GM23338 (cell line): ENCODE data around the genes ZNF532 and PMAIP1.

- PRO-cap, result no peak
- RAMPAGE, long total RNA, result no peak
These were observed 153.2 kb downstream of the NEDD4L start for GRCh38 chr18:58196748-58198019.

DNA sequence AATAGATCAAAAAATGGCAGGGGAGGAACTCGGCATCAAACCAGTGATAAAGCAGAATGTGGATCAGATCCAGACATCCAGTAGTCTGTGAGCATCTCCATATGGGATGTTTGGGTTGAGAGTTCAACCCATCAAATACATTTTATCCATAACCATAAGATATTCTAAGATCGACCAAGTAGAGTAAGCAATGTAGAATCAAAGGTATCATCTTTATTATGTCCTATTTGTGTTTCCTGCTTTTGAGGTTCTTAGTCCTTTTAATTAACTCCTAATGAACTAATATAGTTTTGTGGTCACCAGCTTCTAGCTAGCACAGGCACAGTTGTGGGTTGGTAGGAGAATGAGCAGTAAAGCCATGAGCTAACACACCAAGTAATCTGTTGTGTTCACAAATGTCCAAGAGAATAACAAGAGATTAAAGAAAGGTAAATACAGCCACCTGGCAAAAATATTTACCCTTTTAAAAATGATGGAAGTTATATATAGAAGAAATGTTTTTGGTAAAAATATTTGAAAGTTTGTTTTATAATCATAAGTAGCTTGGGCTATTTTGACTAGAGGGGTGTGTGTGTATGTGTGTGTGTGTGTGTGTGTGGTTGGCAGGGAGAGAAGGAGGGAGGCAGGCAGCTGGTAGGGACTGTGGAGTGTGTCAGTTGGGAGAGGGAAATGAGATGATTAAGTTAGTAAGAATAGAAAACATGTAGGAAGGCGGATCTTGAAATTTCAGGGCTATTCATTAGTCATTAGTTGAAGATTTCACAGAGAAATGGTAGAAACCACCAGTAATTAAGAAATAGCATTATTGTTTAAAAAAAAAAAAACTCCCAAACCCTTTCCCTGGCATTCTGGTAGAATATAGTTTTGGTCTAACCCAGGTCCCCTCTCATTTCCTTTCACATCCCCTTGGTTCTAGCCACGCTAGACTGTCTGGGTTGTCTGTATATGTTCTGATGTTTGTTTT, 161.2 kb downstream of the NEDD4L start:
- PRO-cap, result no peak
- RAMPAGE, long total RNA, result no peak

DNA sequence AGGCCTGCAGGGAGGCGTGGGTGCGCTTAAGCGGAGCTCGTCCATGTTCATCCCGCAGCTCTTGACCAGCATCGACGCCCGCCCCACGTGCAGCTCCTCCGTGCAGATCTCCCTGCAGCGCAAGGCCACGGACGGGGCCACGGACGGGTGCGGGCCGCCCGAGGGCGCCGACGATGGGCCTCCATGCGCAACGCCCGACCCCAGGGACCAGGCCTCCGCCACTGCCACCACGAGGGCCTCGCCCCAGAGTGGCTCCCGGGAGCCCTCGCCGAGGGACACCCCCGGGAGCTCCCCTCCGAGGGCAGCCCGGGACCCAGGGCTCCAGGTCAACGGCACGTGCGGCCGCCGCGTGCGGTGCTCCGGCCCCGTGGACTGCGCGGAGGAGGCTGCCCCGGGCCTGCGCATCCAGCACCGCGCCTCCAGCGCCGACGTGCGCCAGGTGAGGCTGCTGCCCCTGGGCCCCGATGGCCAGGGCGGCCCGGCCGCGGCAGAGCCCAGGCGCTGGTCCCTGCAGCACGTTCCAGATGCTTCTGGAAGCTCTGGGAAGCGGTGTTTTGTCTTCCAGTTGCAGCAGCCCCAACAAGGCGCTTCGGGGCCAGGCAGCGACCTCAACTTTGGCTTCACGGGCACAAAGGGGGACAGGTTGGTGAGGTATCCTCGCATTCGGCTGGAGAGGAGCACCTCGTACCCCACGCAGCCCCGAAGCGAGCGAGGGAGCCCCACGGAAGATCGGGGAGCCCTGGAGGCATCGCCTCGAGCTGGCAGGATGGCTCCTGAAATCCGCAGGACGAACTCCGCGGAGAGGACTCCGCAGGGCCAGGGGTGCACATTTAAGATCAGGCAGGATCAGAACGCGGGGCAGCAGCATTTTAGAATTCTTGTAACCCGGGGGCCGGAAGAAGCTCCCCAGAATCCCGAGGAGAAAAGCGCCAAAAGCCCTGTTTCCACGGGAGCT, 212.1 kb downstream of the NEDD4L start:
- PRO-cap, result no peak
- RAMPAGE, long total RNA, result no peak

DNA sequence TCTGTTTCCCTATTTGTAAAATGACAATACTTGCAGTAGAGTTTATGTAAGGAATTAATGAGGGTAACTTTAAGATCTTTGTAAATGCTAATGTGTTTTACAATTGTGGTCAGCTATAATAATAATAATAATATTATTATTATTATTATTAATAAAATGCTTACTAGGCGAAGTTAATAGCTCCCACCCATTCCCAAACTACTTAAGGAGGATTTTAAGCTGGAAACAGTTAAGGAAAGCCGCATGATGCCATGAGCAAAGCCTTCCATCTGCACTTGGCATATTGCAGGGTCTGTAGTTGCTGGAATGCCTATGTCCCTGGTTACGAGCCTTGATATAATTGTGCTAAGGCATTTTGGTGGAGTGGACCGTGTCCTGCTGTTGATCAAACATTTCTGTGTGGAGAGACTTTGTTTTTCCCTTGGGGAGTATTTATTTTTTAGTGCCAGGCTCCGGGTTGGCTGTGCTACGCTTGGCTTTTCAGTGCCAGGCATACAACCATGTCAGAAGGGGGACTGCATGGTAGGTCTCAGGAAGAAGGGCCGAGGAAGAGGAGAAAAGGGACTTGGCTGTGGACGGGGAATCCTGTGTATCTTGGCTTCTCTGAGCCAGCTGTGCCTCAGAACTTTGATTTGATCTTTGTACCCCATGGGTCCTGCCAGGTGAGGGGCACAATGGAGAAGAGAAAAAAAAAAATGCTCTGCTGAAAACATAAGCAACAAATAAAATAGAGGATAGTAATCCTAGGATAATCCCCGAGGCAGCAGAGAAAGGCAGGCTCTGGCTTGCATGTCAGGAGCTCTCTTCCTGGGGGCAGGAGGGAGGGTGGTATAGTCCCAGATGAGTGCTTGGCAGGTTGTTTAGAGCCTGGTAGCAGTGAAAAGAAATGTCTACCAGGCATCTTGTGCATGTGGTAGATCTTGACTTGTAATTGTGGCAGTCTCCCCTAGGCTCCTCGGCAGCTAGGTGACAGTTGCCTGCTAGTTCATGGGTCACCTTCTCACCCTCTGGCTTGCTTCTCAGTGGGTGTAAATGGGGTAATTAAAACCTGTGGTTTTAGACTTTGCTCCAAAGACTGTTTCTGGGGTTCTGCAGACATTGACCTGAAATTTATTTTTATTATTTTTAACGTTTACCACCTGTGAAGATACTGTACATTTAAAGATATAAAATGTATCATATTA, 232.9 kb downstream of the NEDD4L start:
- PRO-cap, result no peak
- RAMPAGE, long total RNA, result no peak

DNA sequence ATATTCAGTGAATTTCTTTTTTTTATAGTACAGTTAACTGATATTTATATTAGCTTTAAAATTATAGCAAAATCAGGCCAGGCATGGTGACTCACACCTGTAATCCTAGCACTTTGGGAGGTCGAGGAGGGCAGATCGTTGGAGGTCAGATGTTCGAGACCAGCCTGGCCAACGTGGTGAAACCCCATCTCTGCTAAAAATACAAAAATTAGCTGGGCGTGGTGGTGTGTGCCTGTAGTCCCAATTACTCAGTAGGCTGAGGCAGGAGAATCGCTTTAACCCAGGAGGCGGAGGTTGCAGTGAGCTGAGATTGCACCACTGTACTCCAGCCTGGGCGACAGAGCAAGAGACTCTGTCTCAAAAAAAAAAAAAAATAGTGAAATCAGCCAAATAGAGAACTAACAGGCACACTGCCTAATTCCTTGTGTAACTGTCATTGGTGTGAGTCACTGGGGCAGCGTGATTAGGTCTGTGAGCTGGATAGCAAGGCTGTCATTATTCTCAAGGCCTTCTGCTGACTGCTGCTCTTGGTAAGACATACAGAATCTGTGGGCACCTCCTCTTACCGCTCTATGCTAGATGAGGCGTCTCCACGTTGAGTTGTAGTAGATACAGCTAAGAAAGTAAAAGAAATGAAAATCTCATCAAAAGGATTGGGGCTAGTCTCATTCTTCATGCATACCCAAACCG, 270.2 kb downstream of the NEDD4L start:
- PRO-cap, result no peak
- RAMPAGE, long total RNA, result no peak

DNA sequence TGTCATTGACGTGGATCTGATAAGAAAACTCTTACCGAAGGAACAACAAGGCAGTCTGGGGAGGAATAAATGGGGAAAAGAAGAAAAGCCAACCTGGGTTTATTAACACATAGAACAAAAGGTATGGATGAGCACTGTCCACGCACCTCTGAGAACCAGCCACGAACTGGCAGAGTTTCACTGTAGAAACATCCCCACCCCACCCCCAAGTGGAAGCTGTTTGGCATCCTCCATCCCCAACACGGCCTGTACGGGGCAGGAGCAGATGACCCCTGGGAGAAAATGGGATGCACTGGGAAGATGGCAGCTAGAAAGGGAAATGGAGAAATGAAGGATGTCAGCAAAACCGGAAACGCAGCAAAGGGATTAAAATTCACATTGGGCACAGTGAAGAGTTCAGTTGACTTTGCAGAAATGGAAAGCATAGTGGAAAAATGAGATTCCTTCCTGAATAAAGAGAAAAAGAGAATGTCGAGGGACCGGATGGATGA, 247.2 kb downstream of the ALPK2 start:
- PRO-cap, result no peak
- RAMPAGE, long total RNA, result no peak

GRCh38 chr18:58402994-58403525, 225.8 kb downstream of the ALPK2 start:
- PRO-cap, result no peak
- RAMPAGE, long total RNA, result no peak

DNA sequence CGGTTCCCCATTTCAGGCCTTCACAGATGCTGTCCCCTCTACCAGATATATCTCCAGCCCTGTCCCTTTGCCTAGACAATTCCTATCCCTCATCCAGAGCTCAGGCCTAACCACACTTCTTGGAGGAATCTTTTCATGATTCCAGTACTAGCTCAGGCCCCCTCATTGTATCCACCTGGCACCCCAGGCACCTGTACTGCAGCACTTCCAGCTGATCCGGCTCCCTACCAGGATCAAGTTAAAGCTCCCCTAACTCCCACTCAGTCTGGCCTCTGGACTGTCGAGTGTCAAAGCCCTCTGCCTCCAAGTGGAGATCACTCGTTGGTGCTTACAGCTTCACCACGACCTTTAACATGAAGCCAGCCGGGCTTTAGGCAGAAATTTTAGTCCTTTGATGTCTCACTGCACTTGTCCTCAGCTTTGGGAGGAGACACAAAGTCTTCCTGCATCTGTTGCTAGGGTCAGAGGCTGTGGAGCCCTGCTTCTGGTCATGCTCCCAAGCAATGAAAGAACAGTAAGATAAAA, 197.7 kb downstream of the ALPK2 start:
- PRO-cap, result no peak
- RAMPAGE, long total RNA, result no peak

DNA sequence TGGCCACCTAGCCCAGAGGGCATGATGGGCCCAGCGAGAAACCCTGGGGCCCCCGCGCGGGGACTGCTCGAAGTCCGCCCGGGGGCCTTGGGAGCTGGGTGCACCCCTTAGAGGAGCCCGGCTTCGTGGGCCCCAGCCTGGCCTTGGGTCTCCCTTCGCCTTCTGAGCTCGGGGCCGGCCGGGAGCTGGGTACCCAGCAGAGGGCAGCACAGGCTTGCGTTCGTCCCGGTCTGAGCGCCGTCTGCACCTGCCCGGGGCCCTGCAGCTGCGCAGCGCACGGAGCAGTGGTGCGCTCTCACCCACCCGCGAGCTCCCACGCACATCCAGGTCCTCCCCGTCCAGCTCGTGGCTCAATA, 96.3 kb upstream of the ZNF532 start:
- PRO-cap, result unidirectional peak, minus-strand start at position 164 of the sequence
- RAMPAGE, long total RNA, result no peak

GRCh38 chr18:58843233-58843849, 21.3 kb upstream of the ZNF532 start:
- PRO-cap, result no peak
- RAMPAGE, long total RNA, result no peak

GRCh38 chr18:58864685-58865041, at the start of gene ZNF532:
TSS of gene ZNF532 (plus strand) at chr18:58864877.
- PRO-cap, result bidirectional peak, plus-strand start at chr18:58864911, minus-strand start at chr18:58864514
- RAMPAGE, long total RNA, result no peak

- PRO-cap, result no peak
- RAMPAGE, long total RNA, result no peak
These were observed 110.4 kb downstream of the ZNF532 start for GRCh38 chr18:58974804-58975815.

DNA sequence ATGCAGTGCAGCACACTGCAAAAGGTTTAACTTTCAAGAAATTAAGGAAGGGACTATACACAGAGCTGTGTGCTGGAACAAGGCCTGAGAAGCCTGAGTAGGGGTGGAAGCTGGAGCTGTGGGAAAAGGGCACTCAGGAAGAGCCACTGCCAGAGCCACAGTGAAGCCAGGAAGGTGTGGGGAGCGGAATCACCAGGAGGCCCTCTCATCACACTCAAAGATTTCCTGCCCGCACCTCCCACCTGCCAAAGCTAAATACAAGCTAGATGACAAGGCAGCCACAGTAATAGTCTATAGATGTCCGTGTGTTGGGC, 126.0 kb downstream of the ZNF532 start:
- PRO-cap, result no peak
- RAMPAGE, long total RNA, result no peak

DNA sequence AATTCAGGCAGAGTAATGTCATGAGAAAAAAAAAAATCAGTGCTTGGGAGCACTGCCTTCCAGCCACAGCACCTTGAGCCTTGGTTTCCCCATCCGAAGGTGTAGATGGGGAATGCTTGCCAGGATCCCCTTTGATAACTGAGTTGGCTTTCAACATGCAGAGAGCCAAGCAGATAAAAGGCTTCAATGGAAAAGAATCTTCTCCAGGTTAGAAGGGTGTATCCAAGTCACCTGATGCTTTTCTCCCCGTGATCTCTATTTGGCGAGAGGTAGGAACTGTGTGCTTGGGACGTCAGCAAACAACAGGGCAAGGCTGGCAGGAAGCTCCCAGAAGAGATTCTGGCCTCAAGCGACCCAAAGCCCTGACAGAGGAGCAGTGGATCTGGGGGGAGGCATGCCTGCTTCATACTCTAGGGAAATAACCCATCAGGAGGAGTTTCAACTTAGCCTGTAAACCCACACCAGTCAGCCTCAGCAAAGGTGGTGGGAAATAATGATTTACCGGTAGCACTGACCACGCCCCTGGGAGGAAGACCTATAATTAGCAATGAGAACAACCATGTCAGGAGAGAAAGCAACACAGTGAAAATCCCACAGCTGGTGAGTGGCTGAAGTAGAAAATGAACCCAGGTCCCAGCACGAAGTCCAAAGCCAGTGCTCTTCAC, 76.4 kb upstream of the SEC11C start:
- PRO-cap, result no peak
- RAMPAGE, long total RNA, result no peak

DNA sequence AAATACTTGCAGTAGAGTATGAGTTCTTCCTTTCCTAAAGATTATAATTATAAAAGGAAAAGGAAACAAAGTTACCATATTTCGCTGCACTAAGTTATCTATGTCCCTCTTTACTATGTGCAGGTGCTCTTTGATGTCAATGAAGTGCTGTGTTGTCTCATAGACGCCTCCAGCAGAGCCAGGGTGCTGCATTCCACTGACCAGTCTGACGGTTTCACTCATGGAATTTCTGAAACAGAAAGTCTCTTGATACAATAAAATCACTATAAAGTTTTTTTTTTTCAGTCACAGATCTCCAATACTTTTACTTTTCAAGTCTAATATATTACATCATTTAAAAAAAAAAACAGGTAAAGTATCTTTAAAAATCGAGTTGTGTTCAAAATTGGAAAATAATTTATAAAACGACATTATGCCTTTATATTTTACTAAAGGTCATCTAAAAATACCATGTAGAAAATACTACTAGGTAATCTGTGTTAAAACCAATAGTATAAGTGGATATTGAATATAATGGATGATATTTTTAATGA, 14.6 kb upstream of the CPLX4 start:
- PRO-cap, result no peak
- RAMPAGE, long total RNA, result no peak

DNA sequence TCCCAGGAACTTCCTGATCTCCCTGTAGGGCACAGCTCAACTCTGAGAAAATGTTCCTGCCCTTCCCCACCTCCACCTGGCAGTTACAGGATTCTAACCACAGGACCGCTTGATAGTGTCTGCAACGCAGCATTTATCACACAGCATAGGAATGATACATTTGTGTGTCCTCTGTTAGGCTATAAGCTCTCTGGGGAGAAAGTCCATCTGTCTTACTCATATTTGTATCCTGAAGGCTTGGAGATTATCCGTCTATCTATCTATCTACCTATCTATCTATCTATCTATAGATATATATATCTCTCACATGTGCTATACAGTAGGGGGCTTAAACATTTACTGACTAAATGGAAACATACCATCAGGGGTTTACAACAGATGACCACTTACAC, 6.4 kb downstream of the LMAN1 start:
- PRO-cap, result no peak
- RAMPAGE, long total RNA, result no peak

- PRO-cap, result no peak
- RAMPAGE, long total RNA, result no peak
These were observed 155.3 kb upstream of the LMAN1 start for GRCh38 chr18:59514236-59514914.

DNA sequence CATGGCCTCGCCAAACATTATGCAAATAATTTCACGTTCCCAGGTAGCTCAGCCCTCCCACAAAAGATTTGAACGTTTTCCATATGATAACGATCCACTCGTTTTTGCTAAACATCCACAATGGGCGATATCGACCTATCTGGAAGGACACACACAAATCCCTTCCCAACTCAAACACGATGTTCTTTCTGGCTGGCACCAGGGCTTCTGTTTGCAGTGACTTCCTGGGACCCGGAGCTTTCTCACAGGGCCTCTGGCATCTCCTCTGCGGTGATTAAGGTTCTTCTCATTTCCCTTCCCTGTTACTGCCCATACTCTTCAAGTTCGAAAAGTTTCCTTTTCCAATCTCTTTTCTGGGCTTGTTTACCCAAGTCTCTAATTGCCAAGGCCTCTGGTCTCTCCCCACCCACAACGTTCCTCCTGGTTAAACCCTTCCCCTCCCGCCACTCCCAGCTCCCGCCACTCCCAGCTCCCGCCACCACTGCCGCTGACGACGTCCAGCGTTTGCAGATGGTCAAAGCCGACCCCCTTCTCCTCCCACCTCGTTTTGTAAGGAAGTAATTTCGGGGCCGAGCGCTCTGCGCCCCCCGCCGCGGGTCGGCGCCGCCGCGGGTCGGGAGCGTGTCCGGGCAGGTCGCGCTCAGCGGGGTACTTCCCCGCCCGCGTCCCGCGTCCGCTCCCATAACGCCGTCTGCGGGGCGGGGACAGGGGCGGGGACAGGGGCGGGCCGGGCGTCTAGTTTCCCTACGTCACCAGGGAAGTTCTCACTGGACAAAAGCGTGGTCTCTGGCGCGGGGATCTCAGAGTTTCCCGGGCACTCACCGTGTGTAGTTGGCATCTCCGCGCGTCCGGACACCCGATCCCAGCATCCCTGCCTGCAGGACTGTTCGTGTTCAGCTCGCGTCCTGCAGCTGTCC, at the start of gene PMAIP1:
Gene PMAIP1, plus strand, starts transcription at position 803 of the 917 bp plus-strand sequence.
- PRO-cap, result bidirectional peak, plus-strand start at position 803 of the sequence, minus-strand start at position 693 of the sequence
- RAMPAGE, long total RNA, result start-site peak on the plus strand centred at position 828 of the sequence, 55 bp wide, 1,792 and 206 reads in 2 replicates

DNA sequence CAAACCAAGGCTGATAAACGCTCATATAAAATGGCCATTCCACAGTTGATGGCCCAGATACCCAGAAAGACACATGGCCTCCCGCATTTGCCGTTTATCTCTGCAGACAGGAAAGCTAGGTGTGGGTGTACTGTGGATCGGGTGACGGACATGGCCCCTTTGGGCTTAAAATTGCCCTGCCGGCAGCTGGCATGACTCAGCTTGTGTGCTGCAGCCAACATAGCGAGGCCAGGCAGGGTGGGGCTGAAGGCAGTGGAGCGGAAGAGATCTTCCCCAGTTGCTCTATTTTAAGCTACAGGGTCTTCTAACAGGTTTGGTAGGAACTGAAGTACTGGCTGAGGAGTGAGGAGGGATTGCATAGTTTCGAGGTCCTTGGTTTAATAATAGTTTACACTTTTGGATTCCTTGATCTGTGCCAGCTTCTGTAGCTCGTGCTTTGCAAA, 18.7 kb downstream of the PMAIP1 start:
- PRO-cap, result no peak
- RAMPAGE, long total RNA, result no peak

GRCh38 chr18:59980412-59980649, 80.5 kb downstream of the PMAIP1 start:
- PRO-cap, result unidirectional peak, plus-strand start at chr18:59980498
- RAMPAGE, long total RNA, result no peak